AG09319 (cell line): ENCODE measurements around a stretch of chr19.

DNA sequence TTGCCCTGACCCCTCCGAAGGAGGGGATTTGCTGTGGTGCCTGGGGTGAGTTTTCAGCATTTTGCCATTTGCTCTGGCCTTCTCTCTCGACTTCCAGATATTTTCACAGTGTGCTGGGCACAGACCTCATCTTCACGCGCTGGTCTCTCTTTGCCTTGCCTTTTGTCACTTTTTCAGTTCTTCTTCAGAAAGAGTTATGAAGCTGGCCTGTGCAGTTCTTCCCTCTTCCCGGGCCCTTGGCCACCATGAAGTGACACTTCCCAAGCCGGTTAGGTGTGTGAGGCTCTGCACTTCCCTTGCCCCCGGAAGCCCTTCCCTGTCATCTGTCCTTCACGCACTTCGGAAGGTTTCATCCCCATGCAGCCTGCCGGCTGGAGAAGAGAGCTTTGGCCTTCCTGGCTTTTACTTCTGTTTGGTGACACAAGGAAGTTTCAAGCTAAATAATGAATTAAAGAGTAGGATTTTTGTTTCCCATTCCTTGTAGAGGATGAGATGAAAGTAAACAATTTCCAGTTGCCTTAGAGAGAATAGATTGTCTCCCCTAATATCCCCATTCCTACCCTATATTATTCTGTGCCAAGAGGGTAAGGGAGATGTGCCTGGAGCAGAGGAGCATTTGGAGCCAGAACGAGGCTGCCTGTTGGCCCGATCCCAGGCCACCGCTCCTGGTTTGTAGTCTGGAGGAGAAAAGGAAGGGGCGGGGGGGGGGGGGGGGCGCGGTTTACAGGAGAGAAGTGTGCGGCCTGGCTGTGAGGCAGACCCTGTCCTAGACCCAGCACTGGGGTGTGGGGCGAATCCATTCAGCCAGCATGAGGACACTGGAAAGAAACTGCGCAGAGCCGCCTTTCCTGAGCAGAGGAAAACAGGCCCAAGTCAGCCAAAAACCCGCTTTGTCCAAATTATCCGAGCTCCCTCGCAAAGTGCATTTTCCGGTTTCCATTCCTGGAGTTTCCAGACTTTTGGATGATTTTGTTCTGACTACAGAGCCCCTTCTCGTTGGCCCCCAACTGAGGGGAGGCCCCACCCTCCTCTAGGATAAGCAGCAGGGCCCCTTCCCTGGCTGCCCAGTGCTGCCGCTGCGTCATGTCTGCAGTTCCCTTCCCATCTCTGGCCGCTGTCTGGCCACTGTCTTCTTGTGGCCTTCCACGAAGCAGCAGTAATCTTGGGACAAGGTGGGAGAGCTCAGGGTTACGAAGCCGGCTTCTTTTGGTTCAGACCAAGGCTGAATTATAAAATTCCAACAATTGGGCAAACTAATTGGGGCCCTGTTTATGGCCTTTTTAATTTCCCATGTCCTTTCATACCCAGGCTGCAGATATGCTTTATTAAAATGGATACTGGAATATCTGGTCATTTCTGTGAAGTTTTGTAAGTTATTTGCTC lies 22.9 kb downstream of the NFIX start:
- RRBS: 19% methylated on average over 5 of the region's 31 CpGs

- RRBS: no CpG with 5 or more reads among the region's 11 CpGs
Observed at GRCh38 chr19:13022513-13022793, 27.2 kb downstream of the NFIX start.

DNA sequence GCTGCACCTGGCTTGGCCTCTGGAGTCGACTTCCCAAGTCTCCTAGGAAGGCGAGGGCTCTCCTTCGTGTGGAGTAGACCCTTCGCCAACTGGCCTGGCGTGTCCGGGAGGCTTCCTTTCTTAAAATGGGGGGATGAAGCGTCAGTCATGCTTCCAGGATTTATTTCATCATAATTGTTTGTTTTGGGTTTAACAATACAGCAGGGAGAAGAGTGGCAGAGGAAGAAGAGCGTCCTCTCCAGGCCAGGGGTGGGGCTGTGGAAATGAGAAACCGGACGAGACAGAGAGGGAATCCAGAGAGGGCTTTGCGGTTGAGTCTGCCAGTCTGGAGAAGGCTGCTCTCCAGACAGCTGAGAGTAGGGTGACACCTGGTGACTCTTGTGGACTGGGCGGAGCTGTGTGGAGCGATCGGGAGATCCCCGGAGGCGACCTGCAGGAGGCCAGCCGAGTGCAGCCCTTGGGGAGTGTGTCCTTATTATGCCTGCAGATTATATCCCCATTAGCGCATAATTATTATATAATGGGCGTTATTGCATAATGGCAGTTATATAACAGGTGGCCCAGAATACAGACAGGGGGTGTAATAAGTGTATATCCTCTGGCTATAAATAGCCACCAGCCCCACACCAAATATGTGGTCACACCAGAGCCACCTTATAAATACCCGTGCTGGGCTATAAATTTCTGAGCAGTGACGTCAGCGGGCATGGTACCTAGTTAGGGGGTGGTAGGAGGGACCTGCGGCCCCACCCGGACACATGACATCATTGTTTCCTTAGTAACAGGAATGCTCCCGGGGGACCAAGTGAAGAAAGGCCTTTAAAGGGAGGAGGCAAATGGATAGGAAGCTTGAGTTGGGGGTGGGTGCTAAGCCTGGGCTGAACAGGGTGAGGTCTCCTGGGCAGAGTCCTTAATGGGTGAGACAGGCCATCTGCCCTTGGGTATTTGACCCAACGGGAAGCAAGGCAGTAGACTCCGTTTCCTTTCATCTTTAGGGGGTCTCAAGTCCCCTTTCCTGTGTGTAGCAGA lies 41.2 kb downstream of the NFIX start:
- RRBS: 63% methylated on average over 1 of the region's 27 CpGs

DNA sequence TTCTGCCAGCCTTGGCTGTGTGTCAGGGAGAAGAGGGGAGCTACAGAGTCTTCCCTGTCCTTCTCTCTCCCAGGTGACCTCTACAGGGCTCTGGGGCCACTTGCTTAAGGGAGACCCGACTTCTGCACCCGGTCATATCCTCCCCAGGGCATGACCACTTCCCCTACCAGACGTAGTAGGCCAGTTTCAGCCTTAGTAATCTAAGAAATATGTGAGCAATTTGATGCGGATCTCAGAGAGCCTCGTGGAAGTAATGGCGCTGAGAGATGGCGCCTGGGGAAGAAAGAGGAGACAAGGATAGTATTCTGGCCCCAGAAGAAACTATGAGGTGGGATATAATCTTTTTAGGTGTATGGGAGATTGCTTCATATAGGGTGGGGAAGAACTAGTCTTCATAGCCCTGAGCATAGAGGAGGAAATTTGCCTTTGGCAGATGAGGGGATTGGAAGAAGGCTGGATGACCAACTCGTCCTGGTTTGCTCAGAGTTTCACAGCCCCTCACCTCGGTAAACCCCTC lies 42.0 kb downstream of the NFIX start:
- RRBS: no CpG with 5 or more reads among the region's 9 CpGs

DNA sequence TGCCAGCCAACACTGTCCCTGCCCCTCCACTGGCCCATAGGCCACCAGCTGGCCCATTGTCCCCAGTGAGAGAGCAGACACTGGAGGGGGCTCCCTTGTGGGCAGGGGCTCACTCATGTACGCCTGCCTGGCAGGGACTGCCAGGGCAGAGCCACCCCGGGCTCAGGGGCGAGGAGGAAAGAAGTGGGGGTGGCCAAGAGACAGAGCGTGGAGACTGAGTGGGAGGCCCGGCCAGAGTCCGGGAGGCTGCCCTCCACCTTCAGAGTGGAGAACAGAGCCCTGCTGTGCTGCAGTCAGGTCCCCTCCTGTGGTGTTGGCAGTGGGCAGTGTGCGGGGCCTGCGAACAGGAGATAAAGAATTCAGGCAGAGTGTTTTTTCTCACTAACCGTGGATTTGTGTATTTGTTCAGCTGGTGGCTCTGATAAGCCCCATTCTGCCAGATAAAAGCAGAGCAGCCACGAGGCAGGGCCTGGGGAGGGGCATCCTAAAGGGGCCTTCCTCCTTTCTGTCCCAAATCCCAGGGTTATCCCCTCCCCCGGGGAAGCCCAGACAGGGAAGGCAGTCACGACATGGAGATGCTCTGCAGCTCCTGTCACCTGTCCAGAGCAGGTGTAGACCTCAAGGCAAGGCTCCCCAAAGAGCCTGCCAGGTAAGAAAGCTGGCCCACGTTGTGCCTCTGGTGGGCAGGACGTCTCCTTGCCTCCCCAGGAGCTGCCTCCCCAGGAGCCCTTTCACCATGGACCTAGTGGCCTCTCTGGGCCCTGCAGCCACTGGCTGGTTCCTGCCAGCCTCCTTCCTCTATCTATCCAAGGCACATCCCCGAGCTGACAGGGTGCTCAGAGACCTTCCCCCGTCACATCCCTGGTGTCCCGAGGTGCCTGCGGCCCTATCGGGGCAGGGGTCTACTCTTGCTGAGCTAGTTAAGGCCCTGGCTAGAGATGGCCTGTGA lies 33.0 kb downstream of the LYL1 start:
- RRBS: 55% methylated on average over 4 of the region's 19 CpGs

DNA sequence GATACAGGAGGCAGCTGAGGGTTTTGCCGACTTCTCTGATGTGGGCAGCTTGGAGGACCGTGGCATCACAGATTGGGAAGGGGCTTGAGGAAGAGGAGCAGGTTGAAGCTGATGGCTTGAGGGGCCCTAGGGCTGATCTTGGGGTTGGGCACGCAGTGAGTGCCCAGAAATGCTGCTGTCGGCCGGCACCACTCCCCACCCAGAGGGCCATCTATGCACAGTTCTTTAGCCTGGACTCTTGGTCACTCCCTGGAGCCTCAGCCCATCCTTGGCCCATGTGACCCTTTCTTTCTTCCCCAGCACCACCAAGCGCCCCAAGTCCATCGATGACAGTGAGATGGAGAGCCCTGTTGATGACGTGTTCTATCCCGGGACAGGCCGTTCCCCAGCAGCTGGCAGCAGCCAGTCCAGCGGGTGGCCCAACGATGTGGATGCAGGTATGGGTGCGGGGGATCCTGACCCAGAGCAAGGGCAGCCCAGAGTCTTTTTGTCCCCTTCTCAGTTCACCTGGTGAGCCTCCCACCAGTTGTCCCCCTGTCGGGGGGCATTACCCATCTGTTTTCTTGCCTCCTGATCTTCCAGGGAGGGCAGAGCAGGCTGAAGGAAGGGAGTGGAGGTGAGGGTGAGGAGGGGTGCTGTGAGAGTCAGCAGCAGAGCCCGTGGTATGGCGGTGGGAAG lies 27.3 kb downstream of the LYL1 start:
- RRBS: no CpG with 5 or more reads among the region's 16 CpGs

DNA sequence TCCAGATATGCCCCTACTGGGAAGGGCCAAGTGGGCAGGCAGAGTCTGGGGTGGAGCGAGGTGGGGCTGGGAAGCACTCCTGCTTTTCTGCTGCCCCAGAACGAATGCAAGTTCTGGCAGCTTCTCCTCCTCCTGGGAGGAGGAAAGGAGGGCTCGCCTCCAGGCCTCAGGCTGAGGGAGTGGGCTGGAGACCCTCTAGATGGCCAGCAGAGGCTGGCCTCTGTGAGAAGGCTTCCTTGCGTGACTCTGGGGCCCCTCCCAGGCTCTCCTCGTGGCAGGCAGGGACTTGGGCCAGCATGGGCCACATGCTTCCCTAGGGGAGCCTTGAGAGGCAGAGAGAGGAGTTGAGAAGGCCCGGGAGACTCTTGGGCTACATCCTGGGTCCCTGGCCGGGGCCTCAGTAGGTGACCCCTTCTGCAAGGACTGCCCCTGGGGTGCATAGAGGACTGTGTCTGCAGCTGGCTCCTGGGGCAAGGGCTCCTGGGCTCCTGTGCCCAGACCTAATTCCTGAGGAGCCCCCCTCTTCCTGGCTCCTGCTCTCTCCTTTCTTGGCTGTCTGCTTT lies 25.9 kb downstream of the LYL1 start:
- RRBS: no CpG with 5 or more reads among the region's 7 CpGs

- RRBS: 3% methylated on average over 3 of the region's 42 CpGs
Observed at GRCh38 chr19:13115841-13116588, 525 bp downstream of the TRMT1 start.

DNA sequence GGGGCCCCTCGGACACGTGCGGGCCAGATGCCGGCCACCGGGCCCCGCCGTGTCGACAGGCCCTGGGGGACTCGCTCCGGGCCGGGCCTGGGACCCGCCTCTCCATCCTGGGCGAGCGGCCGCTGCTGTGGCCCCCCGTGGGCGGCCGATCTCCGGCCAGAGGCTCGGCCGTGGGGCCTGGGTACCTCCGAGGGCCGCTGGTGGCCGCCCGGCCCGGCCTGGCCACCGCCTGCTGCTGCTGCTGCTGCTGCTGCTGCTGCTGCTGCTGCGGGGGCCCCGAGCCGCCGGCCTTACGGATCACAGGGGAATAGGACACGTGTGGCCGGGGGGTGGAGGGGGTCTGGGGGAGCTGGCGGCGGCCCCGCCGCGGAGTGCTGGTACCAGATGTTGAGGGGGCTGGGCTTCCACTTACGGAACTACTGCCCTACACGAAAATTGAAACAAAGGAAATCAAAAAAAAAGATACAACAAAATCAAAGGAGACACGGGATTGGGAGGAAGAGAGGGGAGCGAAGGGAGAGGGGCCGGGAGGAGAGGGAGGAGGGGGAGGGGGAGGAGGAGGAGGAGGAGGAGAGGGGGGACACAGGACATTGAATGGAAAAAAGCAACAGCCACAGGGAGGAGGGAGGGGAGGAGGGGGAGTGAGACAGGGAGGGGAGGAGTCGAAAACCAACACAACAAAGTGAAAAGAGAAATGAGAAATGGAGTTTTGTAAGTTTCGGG lies 57.6 kb downstream of the IER2 start:
- RRBS: 4% methylated on average over 27 of the region's 46 CpGs

- RRBS: 79% methylated on average over 20 of the region's 29 CpGs
Observed at GRCh38 chr19:13299031-13299479, 148.8 kb downstream of the IER2 start.

DNA sequence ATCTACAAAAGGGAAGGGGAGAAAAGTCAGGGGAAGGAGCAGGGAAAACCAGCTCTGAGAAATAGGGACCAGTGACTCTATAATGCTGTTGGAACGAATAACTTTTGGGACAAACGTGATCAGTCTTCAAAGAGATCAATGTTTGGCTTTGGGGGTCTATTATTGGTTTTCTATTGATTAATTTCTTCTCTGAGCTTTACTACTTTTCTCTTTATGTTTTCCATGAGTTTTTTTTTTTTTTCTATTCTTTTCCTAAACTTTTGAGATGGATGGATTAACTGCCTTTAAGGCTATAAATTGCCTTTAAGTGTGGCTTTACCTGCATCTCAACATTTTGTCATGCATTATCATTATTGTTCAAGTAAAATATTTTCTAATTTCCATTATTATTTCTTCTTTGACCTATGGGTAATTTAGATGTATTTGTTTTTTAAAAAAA lies 146.5 kb downstream of the CACNA1A start:
- RRBS: no CpG with 5 or more reads among the region's 2 CpGs

GRCh38 chr19:13599942-13600403 lies 93.7 kb upstream of the CACNA1A start:
- RRBS: 76% methylated on average over 5 of the region's 14 CpGs

- RRBS: no CpG with 5 or more reads among the region's 9 CpGs
Observed at GRCh38 chr19:13632709-13633605, 114.7 kb upstream of the YJU2B start.

GRCh38 chr19:13748506-13749121 lies 919 bp downstream of the YJU2B start:
- RRBS: no CpG with 5 or more reads among the region's 19 CpGs

DNA sequence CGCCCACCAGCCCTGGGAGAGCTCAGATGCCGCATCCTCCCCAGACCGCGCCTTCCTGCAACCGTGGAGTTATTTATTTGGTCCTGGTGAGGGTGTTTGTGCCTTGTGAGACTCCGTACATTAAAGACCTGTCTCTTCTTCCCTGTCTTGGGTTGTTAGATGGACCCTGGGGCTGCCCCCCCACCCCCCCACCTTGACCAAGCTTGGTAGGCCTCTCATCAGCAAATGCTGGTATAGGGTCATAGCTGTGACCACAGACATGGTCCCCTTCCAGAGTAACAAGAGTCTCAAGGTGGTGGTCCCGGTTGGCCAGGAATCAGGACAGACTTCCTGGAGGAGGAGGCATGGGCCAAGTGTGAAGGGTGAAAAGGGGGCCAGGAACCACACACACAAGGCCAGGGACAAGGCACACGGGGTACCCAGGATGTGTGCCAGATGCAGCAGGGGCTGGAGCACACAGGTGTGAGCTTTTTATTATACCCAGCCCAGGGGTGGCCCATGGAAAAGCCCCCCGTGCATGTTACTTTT lies 1.1 kb upstream of the MRI1 start:
- RRBS: no CpG with 5 or more reads among the region's 9 CpGs

DNA sequence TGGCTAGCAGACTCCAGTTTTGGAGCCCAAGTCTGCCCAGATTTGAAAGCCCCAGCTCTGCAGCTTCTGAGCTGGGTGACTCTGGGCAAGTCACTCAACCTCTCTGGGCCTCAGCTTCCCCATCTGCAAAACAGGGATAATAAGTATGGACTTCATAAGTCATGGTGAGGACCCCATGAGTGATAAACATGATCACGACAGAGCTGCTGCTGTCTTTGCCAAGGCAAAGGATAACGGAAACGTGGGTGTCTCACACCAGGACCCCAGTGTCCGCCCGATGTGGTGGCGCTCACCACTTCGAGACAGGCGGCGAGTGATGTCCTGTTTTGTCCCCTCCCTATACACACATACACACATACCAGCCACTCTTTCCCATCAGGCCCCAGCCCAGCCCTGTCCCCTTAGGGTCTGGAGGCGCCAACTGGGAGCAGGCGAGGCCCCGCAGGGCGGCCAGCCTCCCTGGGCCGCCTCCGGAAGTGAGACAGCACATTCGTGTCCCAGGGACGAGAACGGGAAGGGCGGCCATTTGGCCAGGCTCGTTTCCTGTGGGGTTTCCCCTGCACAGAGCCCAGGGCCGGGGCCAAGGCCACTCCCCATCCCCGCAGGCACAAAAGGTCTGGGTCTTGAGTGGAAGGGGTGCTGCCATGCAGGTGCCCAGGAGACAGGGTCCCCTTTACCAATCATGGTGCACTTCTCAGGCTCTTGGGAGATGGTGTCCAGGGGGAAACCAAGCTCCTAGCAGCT lies 38.1 kb upstream of the NANOS3 start:
- RRBS: no CpG with 5 or more reads among the region's 22 CpGs

DNA sequence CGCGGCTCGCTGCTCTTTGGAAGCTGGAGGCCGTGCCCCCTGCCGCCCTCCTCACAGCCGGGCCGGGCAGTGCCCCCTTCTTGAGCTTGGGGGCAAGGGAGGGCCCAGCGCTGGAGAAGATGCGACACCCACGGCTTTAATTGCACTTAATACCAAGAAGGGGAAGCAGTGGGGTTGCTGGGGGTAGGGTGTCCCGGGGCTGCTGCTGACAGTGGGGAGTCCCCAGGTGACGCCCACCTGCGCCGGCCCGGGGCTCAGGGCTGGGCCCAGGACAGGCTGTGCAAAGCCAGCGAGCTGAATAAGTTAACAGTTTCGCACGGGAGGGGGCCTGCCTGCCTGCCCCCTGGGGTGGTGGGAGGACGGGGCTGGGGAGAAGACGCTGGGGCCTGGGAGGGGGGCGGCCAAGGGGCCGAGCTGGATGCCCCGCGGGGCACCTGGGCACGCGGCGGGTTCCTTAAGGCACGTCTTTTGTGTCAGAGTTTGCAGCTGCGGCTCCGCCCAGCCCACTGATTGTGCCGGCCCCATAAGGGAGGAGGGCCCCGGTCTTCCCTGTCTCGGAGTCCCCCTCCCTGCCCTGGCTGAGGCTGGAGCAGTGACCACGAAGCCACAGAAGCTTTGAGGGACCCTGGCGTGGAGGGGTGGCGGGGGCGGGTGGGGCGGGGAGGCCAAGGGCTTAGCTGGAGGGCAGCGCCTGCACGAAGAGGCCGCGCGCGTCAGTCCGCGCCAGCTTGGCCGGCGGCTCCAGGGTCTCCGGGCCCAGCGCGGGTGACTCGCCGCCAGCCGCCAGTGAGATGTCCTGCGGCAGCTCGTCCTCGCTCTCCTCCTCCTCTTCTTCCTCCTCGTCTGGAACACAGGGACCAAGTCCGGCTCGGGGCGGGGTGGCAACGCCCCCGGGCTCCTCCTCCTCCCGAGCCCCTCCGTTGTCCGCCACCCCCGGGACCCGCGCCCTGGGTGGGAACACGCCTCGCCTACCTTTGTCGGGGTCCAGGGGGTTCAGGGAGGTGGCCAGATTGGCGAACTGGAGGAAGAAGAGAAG lies 10.0 kb downstream of the DCAF15 start:
- RRBS: 35% methylated on average over 15 of the region's 73 CpGs

- RRBS: no CpG with 5 or more reads among the region's 25 CpGs
Observed at GRCh38 chr19:13993482-13994102, 12.5 kb downstream of the RFX1 start.

DNA sequence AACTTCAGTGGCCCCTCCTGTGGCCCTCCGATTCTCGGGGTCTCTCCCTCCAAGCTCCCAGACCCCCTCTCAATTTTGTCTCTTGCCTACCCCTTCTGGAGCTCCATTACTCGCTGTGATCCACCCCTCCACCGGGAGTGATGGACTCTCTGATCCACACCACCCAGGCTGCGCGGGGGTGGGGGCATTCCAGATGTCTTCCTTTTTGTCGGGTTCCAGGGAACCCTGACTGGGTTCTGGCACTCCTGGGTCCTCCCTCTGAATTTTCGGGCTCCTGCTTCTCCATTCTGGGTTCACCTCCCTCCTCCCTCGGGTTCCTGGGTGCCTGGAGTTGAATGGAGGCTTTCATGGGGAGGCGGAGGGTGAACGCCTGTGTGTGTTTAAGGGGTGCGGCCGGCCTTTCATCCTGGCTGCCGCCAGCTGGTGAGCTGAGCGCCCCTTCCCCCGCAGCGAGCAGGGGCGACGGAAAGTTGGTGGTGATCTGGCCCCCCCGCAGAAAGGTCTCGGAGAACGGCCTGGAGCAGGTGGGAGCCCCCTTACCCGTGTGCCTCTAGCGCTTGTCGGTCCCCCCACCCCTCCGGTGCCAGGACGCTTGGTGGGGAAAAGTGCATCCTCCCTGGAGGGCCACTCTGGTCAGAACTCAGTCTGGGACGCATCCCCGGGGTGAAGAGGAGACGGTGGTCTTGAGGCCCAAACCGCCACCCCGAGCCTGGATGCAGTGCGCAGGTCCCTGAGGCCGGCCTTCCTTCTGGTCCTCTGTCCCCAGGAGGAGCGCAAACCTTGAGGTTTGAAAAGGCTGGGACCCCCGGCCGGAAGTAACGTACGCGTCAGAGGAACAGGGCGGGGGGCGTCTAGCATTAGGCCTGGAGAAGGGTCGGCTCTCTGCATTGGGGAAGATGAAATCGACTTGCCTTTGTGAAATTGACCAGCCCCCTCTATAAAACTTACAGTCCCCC lies 1.6 kb downstream of the MISP3 start:
- RRBS: 6% methylated on average over 10 of the region's 44 CpGs

DNA sequence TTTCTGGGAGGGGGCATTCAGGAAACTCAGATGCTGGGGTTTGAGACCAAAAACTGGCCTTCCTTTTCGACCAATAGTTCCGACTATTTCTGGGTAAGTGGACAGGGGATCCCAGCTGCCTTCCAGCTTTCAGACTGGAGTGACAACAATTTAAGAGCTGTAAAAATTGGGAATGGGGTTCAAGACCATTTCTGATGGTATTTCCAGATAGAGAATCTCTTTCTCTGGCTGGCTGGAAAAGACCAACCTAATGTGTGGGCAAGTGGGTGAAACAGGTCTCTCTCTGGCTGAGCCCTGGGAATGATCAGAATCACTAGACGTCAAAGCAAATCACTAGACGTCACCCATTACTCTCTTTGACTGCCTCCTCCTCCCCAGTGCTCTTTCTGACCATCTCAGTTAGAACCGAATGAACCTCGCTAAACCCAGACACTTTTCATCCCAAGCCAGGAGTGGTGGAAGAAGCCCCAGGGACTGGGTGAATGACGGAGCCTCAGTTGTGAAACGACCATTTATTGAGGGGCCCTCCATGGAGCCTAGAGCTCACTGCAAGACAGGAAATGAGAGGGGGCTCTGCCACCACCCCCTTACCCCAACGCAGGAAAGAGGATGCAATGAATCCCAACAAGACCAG lies 1.4 kb downstream of the PRKACA start:
- RRBS: no CpG with 5 or more reads among the region's 9 CpGs